ENCODE measurements around a stretch of chr22.

- RRBS, result no CpG with 5 or more reads among the region's 7 CpGs
Observed at GRCh38 chr22:41518318-41518862, 25.9 kb downstream of the POLR3H start.

DNA sequence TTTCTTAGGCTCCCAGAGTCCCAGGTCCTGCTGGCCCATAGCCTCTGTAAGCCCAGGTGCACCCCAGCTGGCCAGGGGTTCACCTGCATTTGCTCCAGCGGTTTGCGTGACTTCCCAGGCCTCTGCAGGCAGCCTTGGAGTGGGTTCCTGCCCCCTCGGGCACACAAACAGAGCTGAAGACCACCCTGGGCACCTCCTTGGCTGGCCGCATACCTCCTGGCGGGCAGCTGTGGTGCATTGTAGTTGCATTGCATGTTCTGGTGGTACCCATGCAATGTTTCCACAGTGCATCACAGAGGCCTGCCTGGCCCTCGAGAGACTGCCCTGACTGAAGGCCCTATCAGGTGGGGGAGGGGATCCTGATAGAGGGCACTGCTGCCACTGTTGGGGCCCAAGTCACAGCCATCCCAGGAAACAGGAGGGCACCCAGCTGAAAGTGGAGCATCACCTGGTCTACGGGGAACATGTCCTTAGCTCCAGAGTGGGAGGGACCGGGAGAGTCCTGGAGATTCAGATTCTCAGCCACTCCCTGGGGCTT, 14.1 kb downstream of the SHISA8 start:
- RRBS, result no CpG with 5 or more reads among the region's 8 CpGs

DNA sequence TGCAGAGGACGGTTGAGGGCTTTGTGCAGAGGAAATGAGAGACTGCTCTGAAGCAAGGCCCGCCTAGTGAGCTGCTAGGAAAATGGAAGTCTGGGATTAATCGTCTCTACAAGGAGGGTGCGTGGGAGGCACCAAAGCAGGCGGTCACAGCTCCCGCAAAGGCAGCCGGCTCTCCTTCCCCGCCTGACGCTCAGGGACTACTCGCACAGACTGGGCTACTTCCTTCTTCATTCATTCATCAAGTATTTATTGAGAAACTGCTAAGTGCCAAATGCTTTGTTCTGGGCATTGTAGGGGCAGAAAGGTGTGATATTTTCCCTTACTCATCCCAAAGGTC, 463 bp upstream of the NAGA start:
- RRBS, result no CpG with 5 or more reads among the region's 10 CpGs

GRCh38 chr22:42079009-42079425, 483 bp upstream of the SMDT1 start:
- RRBS, result no CpG with 5 or more reads among the region's 17 CpGs

- RRBS, result no CpG with 5 or more reads among the region's 18 CpGs
Observed at GRCh38 chr22:42160806-42161736, 30.5 kb upstream of the CYP2D6 start.

DNA sequence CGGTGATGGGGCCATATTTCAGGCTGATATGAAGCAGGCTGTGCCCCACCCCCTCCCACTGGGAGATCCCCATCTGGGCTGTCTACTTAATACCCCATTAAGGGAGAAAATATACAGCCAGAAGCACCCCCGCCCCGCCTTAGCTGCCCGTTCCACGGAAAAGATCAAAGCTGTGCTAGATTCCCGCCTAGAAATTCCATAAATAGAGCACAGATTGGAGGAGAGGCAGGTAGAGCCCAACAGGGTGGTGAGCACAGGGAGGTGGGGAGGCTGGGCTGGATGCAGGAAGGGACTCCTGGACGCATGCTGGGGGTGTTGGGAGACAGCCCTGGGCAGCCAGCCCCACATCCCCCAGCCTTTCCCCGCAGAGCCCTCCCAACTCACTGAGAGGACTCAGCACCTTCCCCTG, 33.6 kb upstream of the TCF20 start:
- RRBS, result no CpG with 5 or more reads among the region's 8 CpGs

- RRBS, result 26% methylated on average over 2 of the region's 11 CpGs
Observed at GRCh38 chr22:42418675-42419123, 13.5 kb downstream of the NFAM1 start.

GRCh38 chr22:42434826-42435356, 2.7 kb upstream of the NFAM1 start:
- RRBS, result no CpG with 5 or more reads among the region's 9 CpGs

GRCh38 chr22:42576686-42577336, 23.1 kb downstream of the SERHL2 start:
- RRBS, result no CpG with 5 or more reads among the region's 14 CpGs

GRCh38 chr22:42655745-42656193, 6.6 kb upstream of the CYB5R3 start:
- RRBS, result no CpG with 5 or more reads among the region's 8 CpGs

GRCh38 chr22:42671291-42671704, 22.1 kb upstream of the CYB5R3 start:
- RRBS, result no CpG with 5 or more reads among the region's 12 CpGs

DNA sequence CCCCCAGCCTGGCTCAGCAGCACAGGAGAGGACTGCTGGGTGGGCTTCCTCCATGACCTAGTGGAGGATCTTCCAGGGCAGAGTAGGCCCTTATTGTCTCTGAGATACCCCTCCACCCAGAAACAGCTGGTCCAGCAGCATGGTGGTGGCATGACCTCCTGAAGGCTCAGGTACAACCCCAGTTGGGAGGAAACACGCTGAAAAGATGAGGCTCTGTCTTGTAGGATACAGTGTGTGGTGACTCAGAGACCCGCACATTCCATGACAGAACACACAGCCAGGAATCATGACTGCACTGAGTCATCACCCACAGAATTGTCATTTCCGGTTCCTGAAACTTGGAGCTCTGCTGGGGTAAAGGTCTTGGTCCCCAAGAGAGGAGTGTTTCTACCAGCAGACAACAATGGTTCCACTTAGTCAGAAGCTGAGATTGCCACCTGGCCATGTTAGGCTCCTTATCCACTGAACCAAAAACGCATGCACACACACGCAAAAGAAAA, 31.4 kb upstream of the CYB5R3 start:
- RRBS, result no CpG with 5 or more reads among the region's 5 CpGs

GRCh38 chr22:42686045-42686646, 34.5 kb downstream of the A4GALT start:
- RRBS, result no CpG with 5 or more reads among the region's 5 CpGs

- RRBS, result no CpG with 5 or more reads among the region's 9 CpGs
Observed at GRCh38 chr22:42806112-42806694, 50.9 kb downstream of the ARFGAP3 start.

DNA sequence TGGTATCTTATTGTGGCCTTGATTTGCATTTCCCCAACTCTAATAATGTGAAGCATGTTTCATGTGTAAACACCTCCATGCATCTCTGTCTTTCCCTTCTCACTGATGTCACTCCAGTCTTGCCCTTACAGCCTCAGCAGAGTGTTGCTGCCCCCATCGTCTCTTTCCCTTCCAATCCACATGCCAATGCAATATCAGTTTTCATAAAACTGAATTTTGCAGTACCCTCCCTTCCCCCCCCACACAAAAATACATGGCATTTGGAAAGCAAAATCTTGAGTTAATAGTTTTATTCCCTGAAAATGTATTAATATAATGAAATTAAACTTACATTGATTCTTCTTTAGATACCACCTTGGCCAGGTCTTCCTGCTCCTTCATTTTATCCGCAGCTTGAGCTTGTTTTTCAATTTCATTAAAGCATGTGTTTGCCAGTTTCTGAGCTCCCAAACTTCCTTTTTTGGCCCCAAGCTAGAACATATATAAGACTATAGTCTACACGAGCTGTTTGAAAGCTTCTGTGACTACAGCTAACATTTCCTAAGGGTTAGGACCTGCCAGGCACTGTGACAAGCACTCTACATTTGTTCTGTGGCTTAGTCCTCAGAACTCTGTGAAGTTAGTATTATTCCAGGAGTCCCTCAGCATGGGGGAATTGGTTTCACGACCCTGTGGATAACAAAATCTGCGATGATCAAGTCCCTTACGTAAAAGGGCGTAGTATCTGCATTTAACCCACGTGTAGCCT, 35.0 kb downstream of the ARFGAP3 start:
- RRBS, result no CpG with 5 or more reads among the region's 8 CpGs

DNA sequence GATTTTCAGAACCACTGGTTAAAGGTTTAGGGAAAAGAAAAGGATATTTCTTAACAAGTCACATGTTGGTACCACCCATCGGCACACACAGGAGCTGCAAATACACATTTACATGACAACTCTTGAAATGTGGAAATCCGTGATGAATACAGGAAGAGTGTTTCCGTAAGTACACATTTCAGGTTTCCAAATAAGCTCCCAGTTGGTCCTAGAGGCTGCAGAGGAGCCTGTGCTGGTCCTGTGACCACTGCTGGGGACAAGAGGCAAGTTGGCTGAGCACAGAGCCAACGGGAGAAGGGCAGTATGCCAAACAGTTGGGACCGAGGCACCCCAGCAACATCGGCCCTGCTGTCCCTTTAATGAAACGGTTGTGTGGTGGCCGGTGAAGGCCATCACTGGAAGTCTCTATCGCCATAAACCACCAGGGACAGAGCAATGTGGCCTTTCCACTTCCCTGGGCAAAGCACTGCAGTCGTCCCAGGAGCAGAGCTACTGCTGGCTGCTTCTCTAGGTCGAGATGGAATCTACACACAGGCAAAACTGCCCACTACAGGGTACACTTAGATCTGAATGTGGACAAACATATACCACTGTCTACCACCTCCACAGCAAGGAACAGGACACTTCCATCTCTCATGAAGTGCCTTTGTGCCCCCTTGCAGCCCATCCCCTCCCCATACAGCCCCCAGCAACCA, 38.6 kb upstream of the ARFGAP3 start:
- RRBS, result no CpG with 5 or more reads among the region's 11 CpGs

DNA sequence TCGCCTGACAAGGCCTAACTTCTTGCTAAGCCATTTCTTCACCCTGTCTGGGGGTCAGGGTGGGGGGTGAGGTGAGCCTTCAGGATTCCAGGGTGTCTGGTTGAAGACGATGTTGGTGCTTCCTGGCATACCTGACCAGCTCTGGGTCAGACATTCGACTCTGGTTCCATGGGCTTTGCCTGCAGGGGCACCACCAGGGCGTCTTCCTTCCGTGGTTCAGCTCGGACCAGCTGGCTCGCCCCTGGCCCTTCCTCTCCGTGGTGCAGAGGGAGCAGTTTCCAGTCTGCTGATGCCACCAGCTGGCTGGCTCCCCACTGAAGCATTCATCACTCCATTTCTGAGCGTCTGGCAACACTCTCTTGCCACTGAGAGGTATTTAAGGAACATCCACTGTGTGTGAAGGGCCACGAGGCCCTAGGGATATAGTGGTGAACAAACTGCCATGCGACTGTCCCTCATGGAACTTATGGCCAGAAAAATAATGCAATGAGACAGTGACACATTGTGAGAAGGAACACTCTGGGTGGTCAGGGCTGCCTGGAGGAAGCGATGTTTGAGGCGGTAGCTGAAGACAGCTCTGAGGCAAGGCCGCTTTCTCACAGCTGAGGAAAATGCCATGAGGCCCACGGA, 44.7 kb upstream of the ARFGAP3 start:
- RRBS, result no CpG with 5 or more reads among the region's 15 CpGs

DNA sequence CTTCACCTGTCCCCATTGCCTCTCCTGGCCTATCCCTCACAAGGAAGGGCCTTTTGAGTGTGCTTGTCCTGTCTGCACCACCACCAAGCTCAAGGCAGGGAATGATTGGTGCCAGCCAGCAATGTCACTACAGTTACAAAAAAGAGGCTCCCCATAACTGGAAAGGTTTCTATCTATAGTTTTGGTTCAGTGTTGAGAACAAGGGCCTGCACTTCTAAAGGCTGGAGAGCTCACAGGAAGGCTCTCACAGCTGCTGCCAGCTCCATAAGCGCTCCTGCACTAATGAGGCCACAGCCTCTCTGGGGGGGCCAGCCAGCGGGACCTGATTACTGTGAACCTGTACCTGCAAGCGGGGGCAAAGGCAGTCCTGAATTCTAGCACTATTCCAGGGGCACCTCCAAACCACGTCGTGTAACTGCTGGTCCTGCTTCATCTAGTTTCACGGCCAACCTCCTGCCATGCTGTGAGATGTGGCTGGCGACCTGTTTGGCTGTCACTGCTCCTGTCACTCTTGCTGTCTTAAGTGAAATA, 53.1 kb upstream of the ARFGAP3 start:
- RRBS, result no CpG with 5 or more reads among the region's 7 CpGs

- RRBS, result no CpG with 5 or more reads among the region's 10 CpGs
Observed at GRCh38 chr22:42916387-42916797, 59.3 kb upstream of the ARFGAP3 start.

DNA sequence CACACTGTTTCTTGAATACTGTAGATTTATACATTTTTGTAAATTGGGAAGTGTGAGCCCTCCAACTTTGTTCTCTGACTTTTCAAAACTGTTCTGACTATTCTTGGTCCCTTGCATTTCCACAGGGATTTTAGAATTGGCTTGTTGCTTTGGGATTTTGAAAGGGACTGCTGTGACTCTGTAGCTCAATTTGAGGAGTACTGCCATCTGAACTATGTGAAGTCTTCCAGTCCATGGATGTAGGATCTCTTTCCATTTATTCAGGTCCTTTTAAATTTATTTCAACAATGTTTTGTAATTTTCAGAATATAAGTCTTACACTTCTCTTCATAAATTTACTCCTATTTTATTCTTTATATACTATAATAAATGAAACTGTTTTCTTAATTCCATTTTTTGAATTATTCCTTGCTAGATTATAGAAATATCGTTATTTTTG, 72.1 kb downstream of the PACSIN2 start:
- RRBS, result no CpG with 5 or more reads among the region's 1 CpG

All from NB4 (cell line).